ENCODE results near the gene PBOV1.

DNA sequence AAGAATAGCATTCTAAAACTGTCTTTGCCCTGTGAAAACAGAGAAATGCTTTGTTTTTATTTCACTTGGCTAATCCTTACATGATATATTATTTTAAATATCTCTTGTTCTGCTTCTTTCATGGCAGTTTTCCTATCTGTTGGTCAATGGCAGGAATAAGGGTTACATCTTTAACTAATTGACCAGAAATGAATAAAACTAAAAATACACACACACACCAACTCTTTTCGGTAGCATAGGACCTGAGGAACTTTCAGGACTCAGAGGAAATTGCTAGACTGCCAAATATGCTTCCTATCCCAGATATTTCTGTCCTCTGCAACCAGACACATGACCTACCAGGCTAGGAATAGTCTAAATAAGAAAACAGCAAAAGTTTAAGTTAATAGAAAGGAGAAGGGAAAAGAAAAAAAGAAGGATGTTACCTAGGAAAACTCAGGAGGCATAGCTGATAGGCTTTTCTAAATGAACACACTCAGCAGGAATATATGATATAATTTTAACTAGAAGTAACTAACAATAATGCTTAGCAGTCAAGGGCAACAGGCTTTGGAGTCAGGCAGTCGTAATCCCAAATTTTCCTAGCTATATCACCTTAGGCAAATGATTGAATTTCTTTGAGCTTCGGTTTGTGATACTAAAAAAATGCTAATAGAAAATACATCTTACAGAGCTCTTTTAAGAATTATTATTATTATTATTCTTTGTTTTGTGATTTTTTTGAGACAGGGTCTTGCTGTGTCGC is 74.6 kb downstream of the MAP3K5 start:
- PRO-cap, 3 experiments = no peak in any of the 3 experiments
- RAMPAGE, long total RNA, 4 experiments = no peak in any of the 4 experiments
- RRBS = no CpG with 5 or more reads among the region's 4 CpGs

DNA sequence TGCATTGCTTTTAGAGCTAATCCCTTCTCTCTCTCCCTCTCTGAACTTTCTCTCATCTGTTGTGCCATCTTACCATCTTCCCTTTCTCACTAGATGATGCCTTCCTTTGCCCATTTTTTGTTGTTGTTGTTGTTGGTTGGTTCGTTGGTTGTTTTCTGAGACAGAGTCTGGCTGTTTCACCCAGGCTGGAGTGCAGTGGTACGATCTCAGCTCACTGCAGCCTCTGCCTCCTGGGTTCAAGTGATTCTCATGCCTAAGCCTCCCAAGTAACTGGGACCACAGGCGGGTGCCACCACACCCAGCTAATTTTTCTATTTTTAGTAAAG is 18.8 kb downstream of the MAP3K5 start:
- PRO-cap, 3 experiments = no peak in any of the 3 experiments
- RAMPAGE, long total RNA, 4 experiments = no peak in any of the 4 experiments
- RRBS = no CpG with 5 or more reads among the region's 3 CpGs

- PRO-cap, 3 experiments = peak in 3 of 3 experiments; most common plus-strand start chr6:136784076 (in 3); most common minus-strand start chr6:136783881 (in 1)
- RAMPAGE, long total RNA, 4 experiments = start-site peak on the plus strand in 2 of 4 experiments, at chr6:136784040-136784144 at its widest, 27 to 45 reads per replicate
- RRBS = no CpG with 5 or more reads among the region's 9 CpGs
Observed at GRCh38 chr6:136783588-136784306, 8.5 kb downstream of the MAP3K5 start.

DNA sequence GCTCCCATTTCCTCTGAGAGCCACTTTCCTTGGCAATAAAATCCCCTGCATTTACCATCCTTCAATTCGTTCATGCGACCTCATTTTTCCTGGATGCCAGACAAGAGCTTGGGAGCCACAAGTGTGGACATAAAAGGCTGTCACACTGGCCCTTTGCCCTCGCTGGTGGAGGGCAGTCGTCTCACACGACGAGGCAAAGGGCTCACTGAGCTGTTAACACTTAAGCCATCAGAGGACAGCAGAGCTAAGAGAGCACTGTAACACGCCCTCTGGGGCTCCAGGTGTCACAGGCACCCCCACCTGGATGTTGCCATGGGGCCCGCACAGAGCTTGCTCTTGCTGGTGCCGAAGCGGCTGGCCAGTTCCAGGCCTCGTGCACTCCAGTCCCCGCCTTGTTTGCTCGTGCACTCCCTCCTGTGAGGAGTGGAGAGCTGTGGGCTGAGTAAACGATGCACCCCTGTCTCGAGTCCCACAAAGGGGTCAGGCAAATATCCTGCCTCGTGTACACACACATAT is 37.3 kb downstream of the SLC35D3 start:
- PRO-cap, 3 experiments = no peak in any of the 3 experiments
- RAMPAGE, long total RNA, 4 experiments = no peak in any of the 4 experiments
- RRBS = no CpG with 5 or more reads among the region's 16 CpGs

DNA sequence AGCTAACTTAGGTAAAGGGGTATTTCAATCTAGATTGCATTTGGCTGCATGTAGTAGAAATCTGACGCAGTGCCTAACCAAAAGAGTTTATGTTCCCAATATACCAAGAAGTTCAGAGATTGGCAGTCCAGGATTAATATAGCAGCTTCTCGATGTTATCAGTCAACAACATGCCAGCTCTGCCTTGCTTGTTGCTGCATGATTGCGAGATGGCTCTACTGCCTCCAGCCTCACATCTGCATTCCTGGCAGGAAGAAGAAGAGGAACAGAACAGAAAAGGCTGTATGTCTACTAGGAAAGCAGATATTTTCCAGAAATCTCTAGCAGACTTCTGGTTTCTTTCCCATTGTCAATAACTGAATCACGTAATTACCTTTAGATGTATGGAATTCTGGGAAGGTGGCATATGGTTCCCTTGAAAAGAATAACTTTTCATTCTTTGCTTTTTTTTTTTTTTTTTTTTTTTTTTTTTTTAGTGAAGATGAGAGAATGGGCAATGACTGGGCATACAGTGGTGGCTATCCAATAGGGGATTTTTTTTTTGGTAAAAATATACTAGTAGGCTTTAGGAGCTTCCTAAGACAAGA is 60.9 kb downstream of the SLC35D3 start:
- PRO-cap, 3 experiments = no peak in any of the 3 experiments
- RAMPAGE, long total RNA, 4 experiments = no peak in any of the 4 experiments
- RRBS = no CpG with 5 or more reads among the region's 4 CpGs

- PRO-cap, 3 experiments = peak in 1 of 3 experiments; most common plus-strand start chr6:136989707 (in 1)
- RAMPAGE, long total RNA, 4 experiments = no peak in any of the 4 experiments
- RRBS = 0% methylated on average over 2 of the region's 40 CpGs
Observed at GRCh38 chr6:136989118-136990193, 55.3 kb downstream of the IL20RA start.

- PRO-cap, 3 experiments = no peak in any of the 3 experiments
- RAMPAGE, long total RNA, 4 experiments = no peak in any of the 4 experiments
Observed at GRCh38 chr6:137692809-137693239, 174.2 kb upstream of the TNFAIP3 start.

- PRO-cap, 3 experiments = peak in 3 of 3 experiments; most common plus-strand start chr6:137868223 (in 3); most common minus-strand start chr6:137868233 (in 2)
- RAMPAGE, long total RNA, 4 experiments = start-site peak on the minus strand in 3 of 4 experiments, at chr6:137868147-137868236 at its widest, 17 to 41 reads per replicate
- RRBS = no CpG with 5 or more reads among the region's 19 CpGs
Observed at GRCh38 chr6:137867935-137868405, 911 bp downstream of the TNFAIP3 start.

DNA sequence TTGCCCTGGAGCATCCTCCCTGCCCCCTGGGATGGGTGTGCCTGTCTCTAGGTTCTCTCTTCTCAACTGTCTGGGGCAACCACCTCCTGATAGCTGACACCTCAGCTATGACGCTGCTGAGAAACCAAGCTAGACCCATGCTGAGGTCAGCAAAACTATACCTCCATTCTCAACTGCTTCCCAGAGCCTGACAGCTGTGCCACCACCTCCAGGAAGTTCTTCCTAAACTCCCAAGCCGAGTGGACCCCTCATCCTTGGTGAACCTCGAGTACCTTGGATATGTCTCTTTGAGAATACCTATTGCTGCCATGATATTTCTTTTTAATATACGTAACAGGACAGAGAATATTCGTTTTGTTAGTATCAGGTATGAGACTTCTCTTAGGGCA is 72.0 kb downstream of the PERP start:
- PRO-cap, 3 experiments = no peak in any of the 3 experiments
- RAMPAGE, long total RNA, 4 experiments = no peak in any of the 4 experiments
- RRBS = no CpG with 5 or more reads among the region's 5 CpGs

- PRO-cap, 3 experiments = no peak in any of the 3 experiments
- RAMPAGE, long total RNA, 4 experiments = no peak in any of the 4 experiments
- RRBS = no CpG with 5 or more reads among the region's 7 CpGs
Observed at GRCh38 chr6:138108272-138108614, 1.0 kb upstream of the PERP start.

DNA sequence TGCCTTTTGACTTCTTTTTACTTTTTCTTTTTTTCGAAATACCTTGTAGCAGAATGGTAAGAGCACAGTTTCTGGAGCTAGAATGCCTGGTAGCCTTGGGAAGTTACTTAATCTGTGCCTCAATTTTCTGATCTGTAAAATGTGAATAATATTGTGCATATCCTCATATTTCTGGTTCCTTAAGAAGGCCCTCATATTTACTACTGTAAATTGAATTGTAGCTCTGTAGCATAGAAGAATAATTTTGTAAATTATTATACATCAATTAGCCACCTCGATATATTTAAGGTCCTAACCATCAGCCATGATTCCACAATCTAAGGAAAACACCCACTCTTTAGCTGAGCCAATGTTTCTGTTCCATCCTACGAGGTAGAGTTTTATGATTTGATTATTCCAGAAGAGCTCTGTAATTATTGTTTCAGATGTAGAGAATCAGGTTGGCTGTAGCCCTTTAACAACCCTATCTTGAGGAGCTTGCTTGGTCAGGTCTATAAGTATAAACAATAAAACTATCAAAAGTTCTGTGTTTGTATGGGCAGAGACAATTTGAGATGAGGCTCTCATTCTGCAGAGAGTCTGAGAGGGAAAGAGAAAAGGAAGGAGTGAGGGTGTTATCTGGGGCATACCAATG is at the start of gene PBOV1:
Gene PBOV1, minus strand, starts transcription at position 291 of the 634 bp plus-strand sequence.
- PRO-cap, 3 experiments = no peak in any of the 3 experiments
- RAMPAGE, long total RNA, 4 experiments = no peak in any of the 4 experiments
- RRBS = no CpG with 5 or more reads among the region's 3 CpGs

DNA sequence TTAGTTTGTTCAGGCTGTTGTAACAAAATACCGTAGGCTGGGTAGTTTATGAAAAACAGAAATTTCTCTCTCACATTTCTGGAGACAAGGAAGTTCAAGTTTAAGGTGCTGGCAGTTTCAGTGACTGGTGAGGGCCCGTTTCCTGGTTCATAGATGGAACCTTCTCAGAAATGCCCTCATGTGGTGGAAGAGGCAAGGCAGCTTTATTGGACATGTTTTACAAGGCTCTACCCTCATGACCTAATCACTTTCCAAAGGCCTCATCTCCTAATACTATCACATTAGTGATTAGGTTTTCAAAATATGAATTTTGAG is 2.4 kb downstream of the HEBP2 start:
- PRO-cap, 3 experiments = no peak in any of the 3 experiments
- RAMPAGE, long total RNA, 4 experiments = no peak in any of the 4 experiments
- RRBS = no CpG with 5 or more reads among the region's 2 CpGs

- PRO-cap, 3 experiments = no peak in any of the 3 experiments
- RAMPAGE, long total RNA, 4 experiments = no peak in any of the 4 experiments
- RRBS = no CpG with 5 or more reads among the region's 13 CpGs
Observed at GRCh38 chr6:138414747-138415644, 11.0 kb downstream of the HEBP2 start.

GRCh38 chr6:138421527-138422152 is 17.6 kb downstream of the HEBP2 start:
- PRO-cap, 3 experiments = no peak in any of the 3 experiments
- RAMPAGE, long total RNA, 4 experiments = no peak in any of the 4 experiments
- RRBS = no CpG with 5 or more reads among the region's 10 CpGs

DNA sequence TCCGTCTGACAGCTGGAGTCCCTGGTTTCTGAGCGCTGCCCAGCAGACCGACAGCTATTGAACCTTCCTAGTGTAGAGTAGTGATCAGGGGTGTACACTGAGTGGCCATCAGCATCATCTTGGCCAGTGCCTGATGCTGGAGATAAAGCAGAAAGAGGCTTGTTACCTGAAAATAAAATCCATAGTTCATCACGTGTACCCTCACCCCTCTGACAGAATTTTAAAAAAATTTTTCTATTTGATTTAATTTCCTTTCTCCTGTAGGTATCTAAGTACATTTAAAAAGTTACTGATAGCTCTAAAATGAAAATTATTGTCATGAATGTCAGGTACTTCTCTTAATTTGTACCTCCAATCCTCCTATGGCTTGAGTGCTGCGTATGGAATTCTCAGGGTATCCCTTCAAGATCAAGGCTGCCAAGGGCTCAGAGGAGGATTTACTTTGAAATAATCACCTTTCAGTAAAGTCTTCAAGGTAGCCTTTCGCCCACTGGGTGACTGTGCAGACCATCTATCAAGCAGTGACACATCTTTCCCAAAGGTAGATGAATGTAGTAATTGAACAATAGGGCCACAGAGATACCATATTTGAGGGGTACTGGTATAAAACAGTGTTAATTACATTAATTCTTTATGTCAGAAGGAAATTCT is 29.6 kb downstream of the HEBP2 start:
- PRO-cap, 3 experiments = no peak in any of the 3 experiments
- RAMPAGE, long total RNA, 4 experiments = no peak in any of the 4 experiments
- RRBS = no CpG with 5 or more reads among the region's 6 CpGs

DNA sequence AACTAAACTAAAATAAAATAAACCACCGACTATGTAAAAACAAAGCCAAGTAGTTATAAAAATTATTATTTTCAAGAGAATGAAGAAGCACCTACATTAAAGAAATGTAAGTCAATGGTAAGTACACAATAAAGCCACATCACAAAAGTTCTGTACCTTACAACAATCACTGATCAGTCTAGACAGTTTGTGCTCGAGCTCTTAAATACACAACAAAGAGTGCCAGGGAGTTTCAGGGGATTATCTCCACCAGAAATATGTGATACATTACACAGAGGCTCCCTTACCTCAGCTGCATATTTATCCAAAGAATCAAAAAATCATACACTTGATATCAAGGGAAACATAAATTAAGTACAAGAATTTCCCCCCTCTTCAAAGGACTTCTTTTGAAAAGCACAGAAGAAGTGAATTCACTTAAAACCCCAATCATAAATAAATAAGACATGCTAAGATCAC is 729 bp downstream of the NHSL1 start:
- PRO-cap, 3 experiments = no peak in any of the 3 experiments
- RAMPAGE, long total RNA, 4 experiments = no peak in any of the 4 experiments
- RRBS = no CpG with 5 or more reads among the region's 2 CpGs

DNA sequence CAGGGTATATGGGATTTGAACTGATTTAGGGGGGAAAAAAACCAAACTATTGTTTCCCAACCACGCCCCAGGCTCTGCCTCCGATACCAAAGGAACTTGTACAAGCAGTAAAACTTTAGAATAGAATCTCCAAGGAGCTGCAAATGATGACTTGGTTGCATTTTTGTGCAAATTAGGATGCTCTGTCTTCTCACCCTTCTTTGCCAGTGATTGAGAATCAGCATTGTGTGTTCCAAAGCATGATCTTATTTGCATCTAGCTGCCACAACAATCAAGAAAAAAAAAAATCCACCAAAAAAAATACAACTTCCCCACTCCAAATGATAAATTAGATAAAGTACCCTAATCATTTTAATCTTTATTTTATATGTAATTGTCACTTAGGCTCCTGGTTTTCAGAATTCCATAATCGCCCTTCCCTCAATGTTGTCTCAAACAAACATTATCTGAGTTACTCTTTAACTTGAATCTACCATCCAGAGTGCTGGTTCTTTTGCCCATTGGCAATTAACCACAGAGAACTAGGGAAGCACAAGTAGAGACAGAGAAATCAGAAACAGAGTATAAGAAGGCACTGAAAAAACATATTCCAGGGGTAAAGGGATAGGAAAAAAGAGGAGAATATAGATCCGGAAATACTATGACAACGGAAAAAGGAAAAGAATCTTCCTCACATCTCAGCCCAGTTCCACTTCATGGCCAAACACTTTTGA is 669 bp upstream of the NHSL1 start:
- PRO-cap, 3 experiments = no peak in any of the 3 experiments
- RAMPAGE, long total RNA, 4 experiments = no peak in any of the 4 experiments
- RRBS = no CpG with 5 or more reads among the region's 5 CpGs

- PRO-cap, 3 experiments = no peak in any of the 3 experiments
- RAMPAGE, long total RNA, 4 experiments = no peak in any of the 4 experiments
- RRBS = no CpG with 5 or more reads among the region's 2 CpGs
Observed at GRCh38 chr6:138914894-138915386, 73.1 kb downstream of the REPS1 start.

DNA sequence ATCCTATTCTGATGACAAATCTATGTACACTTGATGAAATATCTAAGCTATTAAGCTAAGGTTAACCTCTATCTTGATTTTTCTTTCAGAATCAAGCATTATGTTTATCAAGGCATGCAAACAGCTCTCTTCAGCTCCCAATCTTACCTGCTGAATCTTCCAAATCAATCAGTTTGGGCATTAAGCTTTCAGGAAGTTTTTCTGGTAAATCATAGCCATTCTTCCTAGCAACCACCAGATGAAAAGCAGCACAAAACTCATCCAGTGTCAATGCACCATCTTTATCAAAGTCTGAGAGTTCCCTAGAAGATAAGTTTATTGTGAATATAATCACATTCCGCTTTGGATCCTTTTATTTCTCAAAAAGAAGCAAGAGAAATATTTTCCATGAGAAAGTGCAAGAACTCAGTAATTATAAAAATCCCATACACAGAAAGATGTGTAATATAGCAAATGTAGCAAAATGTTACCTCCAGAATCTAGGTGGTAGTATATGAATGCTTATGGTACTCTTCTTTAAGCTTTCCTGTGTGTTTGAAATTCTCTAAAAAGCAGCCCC is 46.8 kb downstream of the REPS1 start:
- PRO-cap, 3 experiments = no peak in any of the 3 experiments
- RAMPAGE, long total RNA, 4 experiments = no peak in any of the 4 experiments
- RRBS = no CpG with 5 or more reads among the region's 1 CpG

GRCh38 chr6:138962520-138963144 is 25.4 kb downstream of the REPS1 start:
- PRO-cap, 3 experiments = no peak in any of the 3 experiments
- RAMPAGE, long total RNA, 4 experiments = no peak in any of the 4 experiments
- RRBS = no CpG with 5 or more reads among the region's 3 CpGs

All from adrenal gland (tissue), 7 donors.